Skin of body (tissue), 2 donors: ENCODE measurements around a stretch of chr6.

- RAMPAGE, long total RNA: no peak
Measured at GRCh38 chr6:13813383-13814389, 671 bp downstream of the MCUR1 start.

GRCh38 chr6:13925442-13925735 lies 637 bp downstream of the RNF182 start:
- RAMPAGE, long total RNA: no peak

GRCh38 chr6:14118143-14118688 lies 644 bp downstream of the CD83 start:
- RAMPAGE, long total RNA: no peak

DNA sequence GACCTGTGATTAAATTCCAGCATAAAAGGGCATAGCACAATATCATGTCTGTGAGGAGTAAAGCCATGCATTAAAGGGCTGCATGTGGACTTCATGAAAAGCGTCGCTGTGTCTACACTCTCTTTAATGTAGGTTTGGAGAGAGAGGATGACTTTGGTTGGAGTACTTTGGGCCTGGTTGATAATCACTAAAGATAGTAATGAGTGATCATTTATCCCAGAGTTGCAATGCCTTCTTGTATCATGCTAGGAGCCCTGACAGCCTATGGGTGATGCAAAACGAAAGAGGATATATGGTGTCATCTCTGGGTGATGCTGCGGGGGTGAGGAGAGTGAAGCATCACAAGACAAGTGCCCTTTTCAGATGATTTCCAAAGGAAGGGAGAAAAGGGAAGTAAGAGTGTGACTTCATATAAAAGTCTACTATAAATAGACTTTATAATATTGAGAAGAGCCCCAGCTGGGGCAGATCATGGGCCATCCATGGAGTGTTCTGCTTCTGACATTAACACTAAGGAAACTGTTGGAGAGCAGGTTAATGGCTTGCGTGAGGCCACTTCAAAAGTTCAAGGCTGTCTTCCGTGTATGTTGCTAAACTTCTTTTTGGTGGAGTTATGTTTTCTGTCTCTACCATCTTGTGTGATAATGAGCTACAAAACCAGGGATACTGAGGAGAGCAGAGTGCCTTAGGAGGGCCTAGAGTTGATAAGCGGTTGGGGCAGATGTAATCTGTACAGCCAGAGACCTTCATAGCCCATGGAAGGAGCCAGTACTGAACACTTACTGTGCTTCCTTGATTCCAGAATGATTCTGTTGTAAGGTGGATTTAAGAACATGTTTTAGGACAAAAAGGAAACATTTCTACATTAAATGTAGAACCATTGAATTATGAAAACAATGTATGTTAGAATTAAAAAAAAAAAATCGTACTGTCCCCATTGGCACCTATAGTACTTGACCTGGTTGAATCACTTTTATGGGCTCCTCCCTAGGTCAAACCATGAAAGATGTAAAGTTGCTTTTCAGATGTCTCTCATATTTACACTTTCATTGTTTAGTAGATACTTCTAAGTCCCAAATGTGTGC lies 4.5 kb downstream of the CD83 start:
- RAMPAGE, long total RNA: no peak

GRCh38 chr6:14136072-14136924 lies 18.7 kb downstream of the CD83 start:
- RAMPAGE, long total RNA: no peak

- RAMPAGE, long total RNA: no peak
Measured at GRCh38 chr6:14139474-14140261, 22.1 kb downstream of the CD83 start.

DNA sequence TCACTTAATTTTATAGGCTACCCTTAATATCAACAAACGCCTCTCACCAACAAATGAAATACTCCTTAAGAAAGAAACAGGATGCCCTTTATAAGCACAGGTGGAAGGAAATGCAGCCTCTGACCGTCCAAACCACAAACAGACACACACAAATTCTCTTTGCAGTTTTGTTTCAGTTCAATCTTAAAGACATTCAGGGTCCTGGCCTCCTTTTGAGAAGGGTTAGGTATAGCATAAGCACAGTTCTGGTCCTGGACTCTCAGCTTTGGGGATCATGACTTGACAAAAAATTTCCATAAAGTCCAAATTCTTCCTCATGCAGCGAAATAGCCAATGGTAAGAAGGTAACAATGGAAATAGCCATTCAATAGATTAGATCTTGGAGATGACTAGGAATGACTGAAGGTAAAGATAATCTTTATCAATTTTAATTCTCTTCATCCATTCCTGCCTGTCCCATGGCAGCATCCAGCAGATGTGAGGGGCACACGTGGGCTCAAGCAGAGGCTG lies 123.8 kb downstream of the CD83 start:
- RAMPAGE, long total RNA: no peak

DNA sequence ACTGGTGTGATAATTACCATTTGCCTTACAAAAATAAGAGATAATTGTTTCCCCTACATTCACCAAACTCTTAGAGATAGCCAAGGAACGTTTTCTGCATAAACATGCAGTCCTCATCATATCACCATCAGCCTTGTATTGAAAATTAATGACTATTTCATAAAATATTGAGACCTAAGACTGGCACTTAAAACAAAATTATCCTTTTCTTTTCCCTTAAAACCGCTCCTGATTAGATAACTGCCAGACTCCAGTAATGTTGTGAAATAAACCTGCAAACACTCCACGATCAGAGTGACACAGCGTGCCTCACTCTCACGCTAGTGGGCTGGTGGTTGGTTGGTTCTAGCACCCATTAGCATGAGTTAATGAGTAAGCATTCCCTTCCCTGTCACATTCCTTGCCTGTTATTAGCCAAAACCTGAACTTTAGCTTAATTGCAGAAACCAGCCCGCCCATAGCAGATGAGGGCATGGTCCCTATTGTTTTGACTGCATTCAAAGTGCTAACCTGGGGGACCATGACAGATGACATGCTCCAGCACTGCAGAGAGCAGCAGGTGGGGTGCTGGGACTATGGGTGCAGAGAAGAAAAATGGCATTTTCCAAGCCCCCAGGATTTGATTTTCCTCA lies 193.4 kb downstream of the CD83 start:
- RAMPAGE, long total RNA: no peak

DNA sequence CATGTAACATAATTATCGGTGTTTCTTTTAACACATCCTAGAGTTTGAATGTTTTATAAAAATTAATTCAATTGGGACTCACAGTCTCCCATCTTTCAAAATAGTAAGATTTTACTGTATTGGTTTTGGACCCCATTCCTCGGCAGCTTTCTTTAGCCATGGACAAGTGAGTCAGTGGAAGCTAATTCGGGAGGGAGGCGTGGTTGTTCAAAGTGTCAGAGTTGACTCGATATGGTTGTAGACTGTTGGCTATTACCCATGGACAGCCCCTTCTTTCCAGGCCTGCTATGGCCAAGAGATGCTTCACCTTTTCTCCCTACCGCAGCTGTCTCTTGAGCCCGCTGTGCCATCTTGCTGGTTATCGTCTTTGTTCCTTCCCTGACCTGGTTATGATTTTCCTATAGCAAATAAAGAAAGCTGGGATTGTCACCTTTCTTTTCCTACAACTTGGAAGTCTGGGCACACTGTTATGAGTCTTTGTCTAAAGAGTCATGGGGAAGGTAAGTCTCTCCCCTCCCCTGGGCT lies 243.0 kb downstream of the CD83 start:
- RAMPAGE, long total RNA: no peak

- RAMPAGE, long total RNA: no peak
Measured at GRCh38 chr6:14656302-14656714, 538.7 kb downstream of the CD83 start.

DNA sequence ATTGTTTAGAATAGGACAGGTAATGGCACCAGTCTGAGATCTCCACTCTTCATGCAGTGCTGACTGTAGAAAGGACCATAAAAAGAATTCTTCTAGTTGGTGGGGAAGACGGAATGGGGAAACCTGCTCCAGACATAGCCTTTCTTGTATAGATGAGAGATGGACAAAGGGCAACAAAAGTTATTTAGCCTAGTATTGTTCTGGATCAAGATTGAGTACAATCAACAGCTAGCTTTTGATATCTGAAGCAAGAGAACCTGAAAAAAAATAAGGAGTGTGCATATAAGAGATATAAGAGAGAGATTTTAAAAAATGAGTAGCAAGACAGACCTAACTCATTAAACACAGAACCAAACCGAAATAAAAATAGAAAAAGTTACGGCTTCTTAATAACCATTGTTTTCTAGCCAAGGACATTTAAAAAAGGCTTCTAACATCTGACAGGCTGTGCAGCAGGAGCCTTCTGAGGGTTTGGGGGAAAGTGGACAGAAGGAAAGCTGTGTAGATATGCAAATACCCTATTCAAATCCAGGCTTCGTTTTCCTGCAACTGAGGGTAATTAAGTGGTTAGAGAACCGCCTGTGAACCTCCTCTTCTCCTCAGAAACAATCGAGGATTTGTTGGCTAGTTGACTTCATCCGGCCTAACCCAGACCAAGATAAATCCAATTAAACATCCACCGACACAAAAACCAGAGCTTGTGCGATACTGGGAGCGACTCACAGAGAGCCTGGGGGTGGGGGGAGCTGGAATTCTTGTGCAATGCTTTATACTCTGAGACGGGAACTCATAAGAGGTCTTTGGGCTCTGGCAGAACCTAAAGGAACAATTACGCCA lies 430.0 kb upstream of the JARID2 start:
- RAMPAGE, long total RNA: no peak

GRCh38 chr6:14871228-14871635 lies 374.6 kb upstream of the JARID2 start:
- RAMPAGE, long total RNA: no peak

GRCh38 chr6:14904591-14904961 lies 341.3 kb upstream of the JARID2 start:
- RAMPAGE, long total RNA: no peak

DNA sequence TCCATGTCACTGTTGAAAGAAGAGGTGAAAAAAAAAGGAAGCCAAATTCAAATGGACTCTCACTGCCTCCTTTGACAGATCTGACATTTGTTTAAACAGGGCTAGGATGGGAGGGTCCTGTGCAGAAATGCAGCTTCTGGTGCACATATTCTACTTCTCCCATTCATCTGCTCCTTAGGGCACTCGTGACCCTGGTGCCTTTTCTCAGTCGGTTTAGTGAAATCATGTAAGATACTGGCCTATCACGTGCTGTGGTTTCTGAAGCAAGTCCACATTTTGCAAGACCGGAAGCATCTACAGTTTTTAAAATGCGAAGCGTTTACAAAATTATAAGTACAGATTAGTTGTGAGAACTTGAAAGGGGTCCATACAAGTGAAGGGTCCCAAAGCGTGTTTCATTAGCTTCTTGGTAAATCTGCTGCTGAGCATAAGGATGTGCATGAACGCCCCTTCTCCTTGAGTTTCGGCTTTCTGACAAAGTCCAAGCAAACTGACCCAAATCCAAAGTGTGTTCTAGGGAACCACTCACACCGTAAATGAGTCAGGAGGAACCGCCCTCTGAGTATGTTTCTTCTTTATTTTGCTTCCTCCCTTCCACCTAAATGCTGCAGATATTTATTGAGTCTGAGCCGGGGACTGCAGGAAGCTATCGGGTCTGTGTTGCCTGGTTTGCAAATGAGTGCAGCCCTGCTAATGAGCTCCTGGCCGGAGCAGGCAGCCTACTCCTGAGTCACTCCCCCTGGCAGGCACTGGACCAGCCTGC lies 323.8 kb upstream of the JARID2 start:
- RAMPAGE, long total RNA: no peak

- RAMPAGE, long total RNA: no peak
Measured at GRCh38 chr6:14986152-14986423, 259.8 kb upstream of the JARID2 start.

DNA sequence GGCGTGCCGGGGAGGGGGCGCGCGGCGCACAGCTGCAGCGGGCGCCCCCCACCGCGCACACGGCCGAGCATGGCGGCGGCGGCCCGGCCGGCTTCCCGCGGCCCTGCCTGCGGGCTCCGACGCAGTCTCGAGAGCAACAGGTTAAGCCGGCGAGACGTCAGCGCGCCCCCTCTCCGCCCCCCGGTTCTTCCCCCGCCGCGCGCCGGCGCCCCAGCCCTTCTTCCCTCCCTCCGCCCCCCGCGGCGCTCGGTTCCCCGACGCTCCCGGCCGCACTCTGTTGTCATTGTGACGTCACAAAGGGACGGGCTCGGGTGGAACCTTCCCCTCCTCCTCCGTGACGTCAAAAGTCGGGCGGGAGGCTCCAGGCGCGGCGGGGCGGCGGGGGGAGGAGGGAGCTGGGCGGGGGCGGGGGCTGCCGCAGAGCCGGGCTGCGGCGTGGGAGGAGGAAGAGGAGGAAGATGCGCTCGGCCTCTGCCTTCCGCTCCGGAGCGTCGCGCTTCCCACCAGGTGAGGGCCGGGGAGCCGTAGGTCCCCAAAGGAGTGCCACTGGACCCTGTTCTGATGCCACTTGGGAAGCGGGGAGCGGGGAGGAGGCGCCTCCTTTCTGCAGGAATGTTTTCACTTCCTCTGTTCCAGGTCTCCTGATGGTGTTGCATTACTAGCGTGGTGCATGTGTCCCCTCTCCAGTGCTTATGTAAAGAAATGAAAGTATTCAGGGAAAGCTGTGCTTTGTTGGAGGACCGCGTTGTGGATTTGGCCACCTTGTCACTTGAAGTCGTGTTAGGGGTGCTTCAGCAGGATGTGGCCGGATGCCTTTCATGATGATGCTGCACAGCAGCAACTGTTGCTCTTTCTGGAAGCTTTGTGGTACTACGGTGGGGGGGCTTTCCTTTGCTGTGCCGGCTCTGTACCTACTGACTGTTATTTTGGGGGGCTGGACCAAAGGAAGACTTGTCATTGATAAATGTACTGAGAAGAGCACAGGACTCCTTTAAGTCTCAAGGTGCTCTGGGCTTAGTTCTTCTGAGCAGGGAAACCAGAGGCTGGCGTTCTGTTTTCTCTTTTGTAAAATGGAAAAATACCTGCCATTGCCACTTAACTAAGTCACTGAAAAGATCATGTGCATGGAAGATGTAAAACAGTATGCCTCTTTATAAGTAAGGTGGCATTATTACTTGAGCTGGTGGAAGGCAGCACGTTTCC lies 3.0 kb downstream of the JARID2 start:
- RAMPAGE, long total RNA: no peak

DNA sequence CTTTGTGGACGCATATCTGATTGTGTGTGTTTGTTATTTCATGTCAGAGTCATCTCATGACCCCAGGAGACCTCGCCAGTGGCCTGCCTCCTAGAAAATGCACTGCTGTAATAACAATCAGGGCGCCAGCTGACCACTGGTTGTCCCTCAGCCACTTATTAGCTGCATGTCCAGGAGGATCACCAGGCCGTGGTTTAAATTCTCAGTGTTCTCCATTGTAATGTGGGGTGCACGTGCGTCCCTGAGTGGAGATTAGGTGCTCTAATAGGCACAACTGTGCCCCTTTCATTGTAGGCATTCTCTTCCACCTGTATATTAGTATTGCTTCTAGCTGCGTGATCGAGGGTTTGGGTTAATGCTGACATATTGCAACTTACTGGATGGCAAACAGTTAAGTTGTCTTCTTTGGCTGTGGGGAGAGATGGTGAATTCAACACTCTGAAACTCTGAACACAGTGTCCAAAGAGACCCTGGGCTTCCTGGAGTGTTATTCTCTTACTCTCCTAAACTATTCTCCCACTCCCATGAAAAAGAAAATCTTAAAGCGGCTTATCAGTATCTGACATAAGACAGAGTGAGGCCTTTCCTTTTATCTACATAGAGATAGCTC lies 21.0 kb downstream of the JARID2 start:
- RAMPAGE, long total RNA: no peak

- RAMPAGE, long total RNA: no peak
Measured at GRCh38 chr6:15350695-15351137, 104.8 kb downstream of the JARID2 start.

GRCh38 chr6:15371288-15371743 lies 125.4 kb downstream of the JARID2 start:
- RAMPAGE, long total RNA: no peak

- RAMPAGE, long total RNA: no peak
Measured at GRCh38 chr6:15386874-15387436, 141.1 kb downstream of the JARID2 start.